ENCODE results near the gene LSM8.

DNA sequence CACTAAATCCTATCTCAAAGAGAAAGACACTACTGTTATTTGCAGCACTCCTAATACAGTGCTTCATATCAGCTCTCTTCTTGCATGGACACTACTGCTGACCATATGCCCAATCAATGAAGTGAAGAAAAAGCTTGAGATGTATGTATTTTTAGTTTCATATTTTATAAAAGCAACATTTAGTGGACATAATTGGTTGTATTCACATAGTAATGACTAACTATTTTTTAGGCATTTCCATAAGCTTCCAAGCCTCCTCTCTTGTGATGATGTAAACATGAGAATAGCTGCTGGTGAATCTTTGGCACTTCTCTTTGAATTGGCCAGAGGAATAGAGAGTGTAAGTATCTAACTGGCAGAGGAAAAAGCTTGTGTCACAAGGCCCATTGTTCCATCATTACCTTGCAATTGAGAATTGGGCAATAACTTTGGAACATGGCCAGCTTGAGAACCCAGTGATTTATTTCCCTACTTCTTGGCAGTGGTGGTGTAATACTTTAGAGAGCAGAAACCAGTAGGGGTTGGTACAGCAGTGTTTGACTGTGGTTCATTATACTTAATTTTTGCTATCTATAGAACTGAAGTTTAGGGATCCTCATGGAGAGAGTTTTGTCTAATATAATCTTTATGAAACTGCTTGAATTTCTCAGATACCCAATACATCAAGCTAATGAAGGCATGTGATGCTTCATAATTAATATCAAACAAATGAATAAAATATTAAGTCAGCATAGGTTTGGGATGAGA lies 12.0 kb downstream of the IFRD1 start:
- PRO-cap, result no peak

- PRO-cap, result no peak
These were observed 4.9 kb downstream of the LSMEM1 start for GRCh38 chr7:112485629-112486081.

DNA sequence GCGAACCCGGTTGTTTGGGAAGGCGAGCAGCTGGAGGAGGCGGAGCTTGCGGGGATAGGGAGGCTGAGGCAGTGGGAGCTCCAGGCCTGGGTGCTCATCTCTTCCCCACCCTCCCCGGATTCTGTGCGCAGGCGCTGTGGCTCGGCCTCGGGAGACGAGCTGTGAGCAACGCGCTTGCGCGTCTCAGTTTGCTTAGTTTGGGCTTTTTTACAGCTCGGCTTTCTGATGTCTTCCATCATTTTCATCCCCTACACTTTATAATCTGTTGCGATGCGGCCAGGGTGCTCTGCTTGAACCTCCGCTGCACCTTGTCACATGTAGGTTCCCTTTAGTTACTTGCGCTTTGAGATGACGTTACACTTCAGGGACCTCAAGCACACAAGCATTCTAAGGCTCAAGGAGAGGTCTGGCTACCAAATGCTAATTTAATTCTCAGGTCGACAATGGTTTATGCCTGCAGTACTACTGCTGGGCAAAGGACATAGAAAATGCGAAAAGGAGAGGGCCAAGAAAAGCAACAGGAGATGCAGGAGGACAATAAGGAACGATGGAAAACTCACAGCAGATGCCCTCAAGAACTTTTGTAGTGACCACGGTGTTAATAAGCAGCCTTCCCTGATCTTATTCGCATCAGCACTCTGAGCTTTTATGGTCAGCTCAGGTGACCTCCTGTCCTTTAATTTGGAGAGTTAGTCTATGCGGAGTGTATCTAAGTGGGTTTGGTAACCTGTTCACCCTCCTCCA lies 479 bp upstream of the BMT2 start:
- PRO-cap, result bidirectional peak, plus-strand start at position 137 of the sequence, minus-strand start outside the sequence

DNA sequence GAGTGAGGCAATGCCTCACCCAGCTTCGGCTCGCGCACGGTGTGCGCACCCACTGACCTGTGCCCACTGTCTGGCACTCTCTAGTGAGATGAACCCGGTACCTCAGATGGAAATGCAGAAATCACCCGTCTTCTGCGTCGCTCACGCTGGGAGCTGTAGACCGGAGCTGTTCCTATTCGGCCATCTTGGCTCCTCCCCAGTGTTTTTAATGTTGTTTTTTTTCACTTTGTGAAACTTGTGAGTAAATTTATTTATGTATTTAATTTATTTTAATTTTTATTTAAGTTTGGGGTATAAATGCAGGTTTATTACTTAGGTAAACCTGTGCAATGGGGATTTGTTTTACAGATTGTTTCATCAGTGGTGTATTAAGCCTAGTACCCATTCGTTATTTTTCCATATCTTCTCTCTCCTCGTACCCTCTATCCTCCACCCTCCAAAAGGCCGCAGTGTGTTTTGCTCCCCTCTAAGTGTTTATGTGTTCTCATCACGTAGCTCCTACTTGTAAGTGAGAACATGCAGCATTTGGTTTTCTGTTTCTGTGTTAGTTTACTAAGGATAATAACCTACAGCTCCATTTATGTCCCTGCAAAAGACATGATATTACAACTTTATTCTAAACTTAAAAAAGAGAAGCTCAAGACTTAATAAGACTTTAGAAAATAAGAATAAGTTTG lies 145.3 kb upstream of the SMIM30 start:
- PRO-cap, result no peak

- PRO-cap, result no peak
These were observed 247.3 kb downstream of the FOXP2 start for GRCh38 chr7:114661792-114662384.

GRCh38 chr7:116525804-116526971 lies 1.4 kb downstream of the CAV1 start:
- PRO-cap, result bidirectional peak, plus-strand start at chr7:116526362, minus-strand start at chr7:116526174

- PRO-cap, result no peak
These were observed 2.7 kb downstream of the CAV1 start for GRCh38 chr7:116527522-116527889.

GRCh38 chr7:116629001-116629284 lies 43.1 kb upstream of the MET start:
- PRO-cap, result no peak

DNA sequence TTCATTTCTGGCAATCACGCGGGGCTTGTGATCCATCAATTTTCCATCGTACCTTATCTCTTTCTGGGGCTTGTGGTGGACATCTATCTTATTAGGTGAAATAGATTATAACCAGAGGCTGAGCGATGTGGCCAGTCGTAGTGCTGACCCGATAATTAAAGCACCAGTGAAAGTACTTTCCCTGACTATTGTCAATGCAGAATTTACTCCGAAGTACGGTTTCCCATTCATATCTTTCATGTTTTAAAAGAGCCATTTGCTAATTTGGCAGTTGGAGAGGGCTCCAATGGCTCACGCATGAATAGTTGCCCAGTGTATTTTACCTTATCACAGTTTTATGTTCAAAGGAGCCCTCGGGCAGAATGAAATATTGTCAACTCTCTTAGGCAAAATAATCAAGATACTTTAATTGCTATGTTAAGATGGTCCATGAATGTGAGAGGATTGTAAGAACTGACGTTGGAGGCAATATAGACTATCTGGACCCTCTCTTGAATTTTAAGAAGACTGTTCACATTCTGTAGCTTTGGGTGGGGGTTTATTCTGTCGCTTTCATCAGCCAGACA lies 1.1 kb downstream of the MET start:
- PRO-cap, result no peak

DNA sequence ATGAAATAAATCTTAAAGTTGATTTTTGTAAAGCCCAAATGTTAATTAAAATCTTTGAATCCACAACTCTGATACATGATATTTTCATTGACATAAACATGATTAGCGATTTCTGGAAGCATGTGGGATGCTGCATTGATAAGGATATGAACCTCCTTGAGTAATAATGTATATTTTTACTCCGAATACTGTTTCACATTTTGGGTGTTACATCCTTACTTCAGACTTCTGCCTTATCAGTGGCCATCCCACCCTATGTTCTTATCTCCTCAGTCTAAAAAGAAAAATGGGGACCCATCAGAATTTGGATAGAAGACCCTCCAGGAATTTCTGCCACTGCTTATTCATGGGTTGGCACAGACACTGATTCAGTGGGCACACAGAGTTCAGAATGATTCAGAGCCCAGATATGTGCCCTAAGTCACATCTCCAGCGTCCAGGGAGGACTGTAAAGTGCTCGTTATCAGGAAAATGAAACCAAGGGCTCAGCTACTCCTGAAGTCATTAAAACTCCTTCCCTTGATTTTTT lies 34.4 kb downstream of the MET start:
- PRO-cap, result no peak

GRCh38 chr7:116716541-116717126 lies 44.6 kb downstream of the MET start:
- PRO-cap, result no peak

GRCh38 chr7:116780781-116781419 lies 81.5 kb upstream of the CAPZA2 start:
- PRO-cap, result no peak

GRCh38 chr7:116871850-116872202 lies 9.4 kb downstream of the CAPZA2 start:
- PRO-cap, result no peak

DNA sequence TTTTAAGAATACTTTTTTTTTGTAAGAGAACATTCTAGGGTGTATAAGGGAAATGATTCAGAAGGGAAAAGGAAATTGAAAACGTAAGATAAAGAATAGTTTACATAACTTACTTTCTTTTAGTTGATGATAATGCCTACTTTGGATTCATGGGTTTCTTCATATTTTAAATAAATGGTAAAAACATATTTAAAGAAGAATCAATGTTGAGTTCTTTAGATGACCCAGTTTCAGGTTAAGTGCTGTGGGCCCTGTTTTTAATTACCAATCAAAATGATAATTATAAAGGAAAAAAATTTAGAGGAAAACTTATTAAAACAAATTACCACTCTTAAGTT lies 9.8 kb downstream of the CAPZA2 start:
- PRO-cap, result no peak

DNA sequence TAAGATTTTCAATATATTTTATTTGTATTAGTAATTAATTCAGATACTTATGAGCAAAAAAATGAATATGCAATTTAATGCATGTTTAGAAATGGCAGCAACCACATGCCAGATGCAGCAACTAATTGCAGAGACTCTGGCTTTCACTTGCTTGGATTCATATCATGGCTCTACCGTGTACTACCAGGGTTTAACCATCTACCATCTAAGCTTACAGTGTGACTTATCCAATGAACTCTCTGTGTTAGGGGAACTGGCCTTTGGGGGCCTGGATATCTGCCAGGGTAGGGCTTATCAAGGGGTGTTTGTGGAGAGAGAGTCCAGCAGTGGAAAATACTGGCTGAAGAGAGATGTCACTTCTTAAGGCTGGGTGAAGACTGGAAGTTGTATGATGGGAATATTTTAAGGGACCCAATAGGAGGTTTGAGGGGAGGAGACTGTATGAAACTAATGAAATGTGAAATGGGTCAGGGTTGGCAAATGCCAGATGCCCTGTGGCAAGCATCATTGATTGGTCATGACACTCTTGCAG lies 73.3 kb downstream of the ST7 start:
- PRO-cap, result no peak

- PRO-cap, result no peak
These were observed 159.5 kb downstream of the ST7 start for GRCh38 chr7:117112615-117113376.

GRCh38 chr7:117689365-117689923 lies 183.8 kb downstream of the CTTNBP2 start:
- PRO-cap, result no peak

GRCh38 chr7:118183051-118184293 lies at the start of gene LSM8:
Gene LSM8 (plus strand): TSS chr7:118184164.
- PRO-cap, result bidirectional peak, plus-strand start at chr7:118184169, minus-strand start at chr7:118183963

DNA sequence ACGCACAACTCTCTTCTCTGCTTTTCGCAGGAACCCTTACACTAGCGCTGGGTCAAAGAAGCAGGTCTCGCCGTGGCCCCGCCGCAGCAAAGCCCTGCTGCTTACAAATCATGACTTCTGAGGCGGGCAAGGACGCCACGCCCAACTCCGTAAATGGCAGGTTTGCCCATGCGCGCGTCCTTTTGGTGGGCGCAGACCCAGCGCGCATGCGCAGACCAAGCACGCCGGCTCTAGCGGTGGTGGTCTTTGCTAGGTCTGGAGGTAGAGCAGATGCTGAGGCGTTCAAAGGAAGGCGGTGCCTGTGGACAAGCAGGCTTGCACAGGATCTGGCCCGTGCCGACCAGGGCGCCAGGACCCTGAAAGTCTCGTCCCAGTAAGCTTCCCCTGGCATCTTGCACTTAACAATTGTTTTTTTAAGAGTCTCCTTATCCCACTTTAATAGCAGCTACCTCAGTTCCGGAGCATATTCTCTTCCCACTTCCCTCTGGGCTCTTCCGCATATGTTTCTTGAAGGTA lies 10.0 kb upstream of the ANKRD7 start:
- PRO-cap, result unidirectional peak, minus-strand start at position 93 of the sequence

GRCh38 chr7:119695933-119696359 lies 577.0 kb upstream of the KCND2 start:
- PRO-cap, result no peak

Measured in mesenteric fat pad (tissue), 1 donor.